Metastatic Liver Carcinoma in the Lung (tissue), 2 donors: ENCODE results near the genes MYCBP and RHBDL2.

DNA sequence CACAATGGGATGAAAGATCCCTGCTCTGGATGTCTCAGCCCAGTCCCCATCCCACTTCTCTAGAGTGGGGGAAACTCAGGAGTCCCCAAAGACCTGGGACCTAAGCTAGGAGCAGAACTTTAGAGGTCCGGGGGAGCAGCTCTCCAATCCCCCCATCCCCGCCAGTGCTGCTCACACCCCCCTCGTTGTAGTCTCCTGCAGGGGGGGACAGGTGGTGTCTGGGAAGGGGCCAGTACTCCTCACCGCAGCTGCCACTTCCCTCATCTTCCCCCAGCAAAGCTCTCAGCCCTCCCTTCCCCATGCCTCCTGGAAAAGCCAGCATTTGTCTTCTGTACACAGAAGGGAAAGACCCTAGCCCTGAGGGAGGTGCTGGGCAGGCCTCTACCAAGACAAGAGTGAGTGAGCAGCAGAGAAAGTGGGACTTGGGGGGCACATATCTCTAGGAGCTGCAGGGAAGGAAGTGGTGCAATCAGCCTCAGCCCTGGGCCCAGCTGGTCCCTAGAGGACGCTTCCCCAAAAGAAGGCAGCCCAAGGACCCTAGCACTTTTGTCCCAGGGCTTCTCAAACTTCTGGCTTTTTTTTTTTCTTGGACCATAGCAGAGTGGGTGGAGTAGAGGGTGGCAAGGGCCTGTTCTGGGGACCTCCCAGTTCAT lies 12.3 kb downstream of the ZC3H12A start:
- PRO-cap, 2 experiments = no peak in any of the 2 experiments

DNA sequence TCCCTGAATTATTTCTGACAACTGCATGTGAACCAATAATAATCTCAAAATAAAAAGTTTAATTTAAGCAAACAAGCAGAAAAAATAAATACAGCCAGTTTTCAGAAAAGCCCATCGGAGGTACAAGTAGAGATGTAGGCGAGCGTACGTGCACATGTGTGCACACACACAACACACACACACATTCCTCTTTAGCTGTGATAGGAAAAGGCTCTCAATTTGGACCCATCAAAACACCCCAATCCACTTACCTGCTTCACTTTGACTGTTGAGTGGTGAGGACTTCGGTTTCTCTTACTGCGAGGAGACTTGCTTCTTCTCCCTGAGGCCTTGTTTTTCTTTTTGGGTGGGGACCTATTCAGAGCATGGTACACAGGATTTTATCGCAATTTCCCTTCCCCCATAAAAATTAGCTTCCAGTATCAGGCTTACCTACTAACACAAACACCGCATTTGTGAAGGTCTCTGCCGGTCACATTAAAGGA lies 1.7 kb downstream of the SNIP1 start:
- PRO-cap, 2 experiments = no peak in any of the 2 experiments

DNA sequence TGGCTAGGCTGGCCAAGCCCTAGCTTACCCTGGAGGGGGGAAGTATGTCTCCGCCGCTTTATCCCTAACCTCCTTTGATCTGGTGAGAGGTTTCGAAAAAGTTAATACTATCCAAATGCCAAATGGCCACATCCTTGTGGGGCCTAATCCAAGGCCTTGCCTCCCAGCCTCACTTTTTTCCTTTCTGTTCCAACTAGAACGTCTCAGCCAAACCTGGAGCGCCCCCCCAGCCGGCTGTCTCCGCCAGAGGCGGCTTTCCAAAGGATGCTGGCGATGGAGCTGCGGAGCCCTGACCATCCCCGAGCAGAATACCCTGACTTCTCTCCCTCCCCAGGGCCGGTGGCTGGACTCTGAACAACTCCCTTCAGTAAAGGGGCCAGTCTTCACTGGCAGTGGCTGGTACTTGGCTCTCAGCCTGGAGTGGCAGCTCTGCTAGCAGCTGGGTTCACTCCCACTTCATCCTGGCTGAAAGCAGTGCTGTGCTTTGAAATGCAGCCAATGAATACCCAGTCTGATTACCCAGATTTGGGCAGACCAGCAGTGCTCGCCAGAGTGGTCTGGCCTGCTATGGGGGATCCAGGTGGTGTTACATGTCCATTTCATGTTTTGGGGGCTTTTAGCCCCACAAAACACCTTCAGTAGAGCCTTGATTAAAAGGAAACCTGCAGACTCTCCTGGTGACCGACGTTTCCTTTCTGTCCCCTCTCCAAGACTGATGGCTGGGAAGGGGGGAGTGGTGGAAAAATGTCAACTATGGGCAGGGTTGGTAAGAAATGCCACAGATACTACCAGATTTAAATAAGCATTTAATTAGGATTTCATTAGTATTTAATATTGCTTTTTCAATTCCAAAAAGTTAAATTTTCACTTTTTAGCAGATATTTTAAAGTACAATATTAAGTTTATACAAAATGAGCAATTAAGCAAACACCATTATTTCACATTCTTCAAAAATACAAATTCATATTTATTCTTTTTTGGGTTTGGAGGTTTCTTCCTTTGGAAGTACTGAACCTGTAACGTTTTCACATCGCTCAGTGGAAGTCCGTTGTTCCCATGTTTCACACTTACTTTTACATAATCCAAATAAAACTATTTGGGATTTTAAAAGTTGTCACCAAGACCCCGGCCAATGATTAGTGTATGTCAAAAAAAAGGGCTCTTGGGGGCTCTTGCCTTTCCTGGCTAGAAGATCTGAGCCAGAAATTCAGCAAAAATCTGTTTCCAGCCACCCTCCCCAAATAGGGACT lies 1.2 kb upstream of the YRDC start:
- PRO-cap, 2 experiments = peak in 2 of 2 experiments; most common minus-strand start position 310 of the sequence (in 2)

- PRO-cap, 2 experiments = peak in 2 of 2 experiments; most common plus-strand start chr1:37999776 (in 2)
Measured at GRCh38 chr1:37999135-38000252, 5.8 kb downstream of the FHL3 start.

GRCh38 chr1:38000253-38000817 lies 5.0 kb downstream of the FHL3 start:
- PRO-cap, 2 experiments = no peak in any of the 2 experiments

GRCh38 chr1:38027437-38028305 lies 15.1 kb downstream of the UTP11 start:
- PRO-cap, 2 experiments = no peak in any of the 2 experiments

DNA sequence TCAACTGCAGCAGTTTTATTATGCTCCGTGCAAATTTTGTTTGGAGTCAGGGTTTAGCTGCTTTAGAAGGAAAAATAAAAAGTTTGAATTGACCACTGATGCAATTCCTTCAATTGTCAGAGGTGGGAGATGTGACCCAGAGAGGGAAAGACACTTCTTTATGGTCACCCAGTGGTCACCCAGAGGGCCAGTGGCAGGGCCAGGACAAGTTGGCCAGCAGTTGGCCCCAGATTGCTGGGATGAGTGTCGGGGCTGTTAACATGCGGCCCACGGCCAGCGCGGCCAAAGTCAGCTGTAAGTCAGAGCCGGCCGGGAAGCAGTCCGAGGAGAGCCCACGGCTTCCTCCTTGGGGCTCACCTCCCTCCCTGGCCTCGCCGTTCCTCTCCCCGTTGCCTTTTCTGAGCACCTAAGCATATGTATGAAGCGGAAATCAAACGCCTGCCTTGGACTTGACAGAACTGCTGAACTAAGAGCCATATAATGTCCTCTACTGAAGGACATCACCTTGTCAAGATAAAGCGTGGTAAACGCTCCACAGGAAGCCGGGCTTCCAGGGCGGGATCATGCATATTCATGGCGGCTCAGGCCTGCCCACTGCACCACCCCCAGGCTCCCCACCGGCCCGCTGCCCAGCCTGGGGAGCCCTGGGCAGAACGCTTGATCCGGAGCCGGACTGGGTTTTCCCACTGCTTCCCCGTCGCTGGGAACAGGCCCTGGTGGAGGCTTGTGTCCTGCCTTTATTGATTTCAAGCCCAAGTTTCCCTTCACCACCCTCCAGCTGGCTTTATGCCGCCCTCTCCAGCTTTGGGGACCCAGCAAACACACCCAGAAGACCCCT lies 245.4 kb upstream of the POU3F1 start:
- PRO-cap, 2 experiments = no peak in any of the 2 experiments

- PRO-cap, 2 experiments = peak in 2 of 2 experiments; most common plus-strand start chr1:38859902 (in 2)
Measured at GRCh38 chr1:38859823-38860261, 270 bp upstream of the RRAGC start.

DNA sequence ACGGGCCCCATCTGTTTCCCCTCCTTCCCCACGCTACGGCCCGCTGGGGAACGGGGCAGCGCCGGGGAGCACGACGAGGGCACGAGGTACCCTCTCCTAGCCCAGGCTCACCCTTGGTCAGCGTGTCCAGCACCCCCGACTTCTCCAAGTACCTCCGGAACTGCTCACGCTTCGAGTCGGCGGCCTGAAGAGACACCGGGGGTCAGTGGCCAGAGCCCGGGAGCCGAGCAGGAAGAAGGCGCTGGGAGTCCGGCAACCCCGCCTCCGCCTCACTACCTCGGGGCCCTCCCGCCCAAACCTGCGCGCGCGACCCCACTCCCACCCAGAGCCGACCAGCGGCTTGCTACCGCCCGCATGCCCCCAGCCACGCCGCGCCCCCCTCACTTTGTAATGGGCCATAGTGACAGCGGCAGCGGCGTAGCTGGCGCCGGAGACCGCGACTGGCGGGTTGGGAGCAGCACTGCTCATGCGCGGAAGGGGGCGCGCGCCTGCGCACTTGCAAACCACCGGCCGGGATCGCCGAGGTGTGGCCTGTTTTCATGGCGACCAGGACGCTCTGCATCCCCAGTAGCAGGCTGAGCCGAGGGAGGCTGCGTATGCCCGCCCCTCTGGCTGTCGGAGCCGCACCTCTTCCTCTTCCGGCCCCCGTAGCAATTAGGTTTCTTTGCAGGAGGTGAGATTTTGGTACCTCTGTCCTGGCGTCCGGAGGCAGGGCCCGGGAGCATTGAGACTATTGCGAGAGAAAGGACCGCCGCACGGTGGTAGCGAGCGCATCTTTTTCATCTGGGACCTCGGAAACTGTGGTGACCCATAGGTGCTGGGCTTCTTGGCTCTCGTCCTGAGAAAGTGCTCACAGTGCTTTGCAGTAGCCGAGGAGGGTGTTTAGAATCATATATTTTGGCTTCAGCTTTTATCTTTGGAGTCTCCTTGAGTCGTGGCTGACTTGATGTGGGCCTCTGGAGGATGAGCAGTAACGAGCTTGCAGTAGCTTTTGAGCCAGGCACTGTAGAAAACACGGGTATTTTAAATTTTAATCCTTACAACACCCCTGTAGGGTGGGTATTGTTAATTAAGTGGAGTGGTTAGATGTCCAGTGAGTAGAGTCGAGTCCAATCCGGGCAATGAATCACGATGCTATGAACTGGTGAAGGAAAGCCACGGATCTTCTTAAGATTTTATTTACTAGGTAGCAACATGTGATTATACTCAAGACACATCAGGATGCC lies at the start of gene MYCBP:
Gene MYCBP (minus strand): TSS at position 442 of the 1,226 bp plus-strand sequence.
- PRO-cap, 2 experiments = peak in 2 of 2 experiments; most common plus-strand start position 657 of the sequence (in 2); most common minus-strand start position 442 of the sequence (in 2)

DNA sequence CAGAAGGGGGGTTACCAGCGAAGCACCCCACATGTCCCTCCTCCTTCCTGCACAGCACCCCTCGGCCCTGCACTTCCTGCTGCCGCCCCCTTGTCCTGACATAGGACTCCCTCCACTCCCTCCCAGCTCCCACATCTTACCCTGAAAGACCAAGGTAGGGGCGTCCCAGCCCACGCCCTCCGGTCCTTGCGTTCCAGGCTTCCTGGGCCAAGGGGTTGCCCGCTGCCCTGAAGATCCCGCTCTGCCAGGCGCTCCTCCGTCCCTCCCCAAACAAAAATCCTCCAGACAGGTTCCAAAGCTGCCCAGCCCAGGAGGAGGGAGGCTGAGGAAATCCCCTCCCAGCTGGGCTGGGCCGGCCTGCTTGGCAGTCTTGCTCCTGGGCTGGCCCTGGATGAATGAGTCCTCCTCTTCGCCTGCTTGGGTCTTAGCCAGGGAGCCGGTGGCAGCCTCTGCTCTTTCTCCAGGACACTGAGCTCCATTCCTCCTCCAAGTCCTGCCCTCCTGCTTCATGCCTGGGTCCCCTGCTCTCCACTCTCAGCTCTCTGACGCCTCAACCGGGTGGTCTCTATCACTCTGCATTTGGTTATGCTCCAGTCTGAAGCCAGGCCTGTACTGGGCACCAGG lies at the start of gene RHBDL2:
Gene RHBDL2 (minus strand): TSS at position 289 of the 624 bp plus-strand sequence.
- PRO-cap, 2 experiments = peak in 2 of 2 experiments; most common minus-strand start position 272 of the sequence (in 2)

DNA sequence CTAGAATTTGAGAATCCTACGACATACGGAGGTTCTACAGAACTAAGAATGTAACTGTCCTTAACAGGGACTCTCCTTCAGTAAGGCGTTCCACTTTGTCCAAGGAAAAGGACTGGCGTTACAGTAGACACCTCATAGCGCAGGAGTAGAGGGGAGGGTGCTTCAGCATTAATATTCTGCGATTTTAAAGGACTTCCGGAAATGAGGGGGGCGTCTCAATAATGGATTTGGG lies 1.1 kb downstream of the AKIRIN1 start:
- PRO-cap, 2 experiments = no peak in any of the 2 experiments

- PRO-cap, 2 experiments = no peak in any of the 2 experiments
Measured at GRCh38 chr1:39025623-39025846, 615 bp upstream of the NDUFS5 start.

DNA sequence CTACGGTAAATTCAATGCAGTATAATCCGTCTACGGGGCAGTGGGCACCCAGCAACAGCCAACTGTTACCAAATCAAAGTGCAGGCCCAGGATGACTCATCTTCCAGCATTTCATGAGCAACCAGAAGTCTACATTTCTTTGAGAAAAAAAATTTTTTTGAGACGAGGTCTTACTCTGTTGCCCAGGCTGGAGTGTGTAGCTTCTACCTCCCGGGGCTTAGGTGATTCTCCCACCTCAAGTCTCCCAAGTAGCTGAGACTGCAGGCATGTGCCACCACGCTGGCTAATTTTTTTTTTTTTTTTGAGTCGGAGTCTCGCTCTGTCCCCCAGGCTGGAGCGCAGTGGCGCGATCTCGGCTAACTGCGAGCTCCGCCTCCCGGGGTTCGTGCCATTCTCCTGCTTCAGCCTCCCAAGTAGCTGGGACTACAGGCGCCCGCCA lies 21.9 kb downstream of the NDUFS5 start:
- PRO-cap, 2 experiments = no peak in any of the 2 experiments

GRCh38 chr1:39102488-39103375 lies 76.6 kb downstream of the NDUFS5 start:
- PRO-cap, 2 experiments = no peak in any of the 2 experiments

DNA sequence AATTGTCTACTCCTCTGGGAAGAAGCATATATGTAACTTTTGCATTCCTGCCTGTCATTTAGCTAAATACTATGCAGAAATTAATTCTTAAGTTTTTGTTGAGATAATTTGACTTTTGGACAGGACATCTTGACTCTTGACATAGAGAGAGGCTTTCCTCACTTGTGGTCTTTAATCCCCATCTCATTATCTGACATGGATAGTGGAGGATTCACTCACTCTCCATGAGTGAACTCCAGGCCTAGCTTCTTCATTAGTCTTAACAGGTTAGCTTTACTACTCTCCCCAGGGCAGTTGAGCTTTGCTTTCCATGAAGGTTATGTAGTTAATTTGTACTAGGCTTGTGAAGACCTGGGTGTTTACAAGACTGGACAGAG lies 87.9 kb upstream of the MACF1 start:
- PRO-cap, 2 experiments = no peak in any of the 2 experiments

DNA sequence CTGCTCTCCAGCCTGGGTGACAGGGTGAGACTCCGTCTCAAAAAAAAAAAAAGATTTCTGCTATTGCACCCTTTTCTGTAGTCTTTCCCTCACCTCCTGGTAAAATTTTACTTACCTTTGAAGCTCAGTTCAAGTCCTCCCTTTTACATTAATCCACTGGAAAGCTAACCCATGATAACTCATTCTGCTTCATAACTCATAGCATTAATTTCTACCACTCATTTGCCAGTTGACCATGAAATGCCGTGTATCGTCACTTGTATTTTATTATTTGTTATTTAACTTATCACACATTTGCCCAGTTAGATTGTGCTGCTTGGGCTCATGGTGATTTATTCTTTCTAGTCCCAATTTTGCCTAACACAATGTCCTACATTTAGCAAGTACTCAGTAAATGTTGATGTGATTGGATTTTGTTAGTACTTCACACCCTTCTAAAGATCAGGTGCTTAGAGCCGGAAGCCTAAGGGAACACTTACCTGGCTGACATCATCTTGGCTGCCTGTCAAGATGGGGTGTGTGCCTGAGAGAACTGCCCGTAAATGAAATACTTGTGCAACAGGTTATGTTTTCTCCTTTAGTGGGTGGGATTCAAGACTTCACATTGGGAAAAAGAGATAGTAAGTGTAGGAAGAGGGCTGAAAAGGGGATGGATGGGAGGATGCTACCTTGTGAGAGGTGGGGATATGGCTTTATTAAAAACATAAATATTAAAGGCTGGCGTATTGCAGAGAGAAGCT lies 75.7 kb upstream of the MACF1 start:
- PRO-cap, 2 experiments = no peak in any of the 2 experiments

- PRO-cap, 2 experiments = no peak in any of the 2 experiments
Measured at GRCh38 chr1:39195124-39195840, 9.2 kb upstream of the MACF1 start.

DNA sequence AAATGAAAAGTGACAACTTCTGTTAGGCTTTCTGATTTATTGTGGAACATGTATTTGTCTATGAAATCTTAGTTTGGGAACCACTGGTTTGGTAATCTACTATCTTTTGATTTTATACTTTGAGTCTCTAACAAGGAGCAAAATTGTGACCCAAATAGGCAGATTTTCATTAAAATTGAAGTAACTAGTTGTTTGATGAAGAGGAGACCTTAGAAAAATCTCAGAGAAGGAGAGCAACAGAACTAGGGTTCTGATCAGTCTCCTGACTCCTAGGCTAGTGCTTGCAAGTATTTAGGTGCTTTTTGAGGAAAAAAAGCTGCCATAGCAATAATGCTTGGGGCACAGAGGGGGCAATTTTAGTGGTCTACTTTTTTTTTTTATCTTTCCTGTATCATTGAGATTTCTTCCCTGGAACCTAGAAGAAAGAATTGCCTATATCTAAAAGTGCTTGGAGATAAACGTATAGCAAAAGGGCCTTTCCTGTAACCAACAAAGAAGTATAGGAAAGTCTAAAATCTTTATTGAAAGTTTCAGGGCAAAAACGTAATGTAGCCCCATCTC lies 11.9 kb downstream of the MACF1 start:
- PRO-cap, 2 experiments = no peak in any of the 2 experiments

DNA sequence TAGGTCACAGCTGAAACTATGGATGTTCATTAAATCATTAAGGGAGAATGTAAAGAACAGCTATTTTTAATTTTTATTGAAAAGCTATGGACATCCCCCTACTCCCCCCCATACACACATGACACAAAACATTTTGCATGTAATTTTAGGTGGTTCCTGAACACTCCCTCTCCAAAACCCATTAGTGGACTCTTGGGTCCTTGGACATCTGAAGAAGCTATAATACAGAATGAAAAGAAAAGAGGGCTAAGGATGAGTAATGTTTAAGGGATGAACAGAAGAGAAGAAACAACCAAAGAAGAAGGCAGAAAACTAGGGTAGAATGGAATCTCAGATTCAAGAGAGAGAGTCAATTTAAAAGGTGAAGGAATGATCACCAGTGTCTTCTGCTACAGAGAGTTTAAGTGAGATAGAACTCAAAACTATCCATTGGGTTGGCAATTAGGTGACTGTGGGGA lies 19.6 kb downstream of the MACF1 start:
- PRO-cap, 2 experiments = no peak in any of the 2 experiments

DNA sequence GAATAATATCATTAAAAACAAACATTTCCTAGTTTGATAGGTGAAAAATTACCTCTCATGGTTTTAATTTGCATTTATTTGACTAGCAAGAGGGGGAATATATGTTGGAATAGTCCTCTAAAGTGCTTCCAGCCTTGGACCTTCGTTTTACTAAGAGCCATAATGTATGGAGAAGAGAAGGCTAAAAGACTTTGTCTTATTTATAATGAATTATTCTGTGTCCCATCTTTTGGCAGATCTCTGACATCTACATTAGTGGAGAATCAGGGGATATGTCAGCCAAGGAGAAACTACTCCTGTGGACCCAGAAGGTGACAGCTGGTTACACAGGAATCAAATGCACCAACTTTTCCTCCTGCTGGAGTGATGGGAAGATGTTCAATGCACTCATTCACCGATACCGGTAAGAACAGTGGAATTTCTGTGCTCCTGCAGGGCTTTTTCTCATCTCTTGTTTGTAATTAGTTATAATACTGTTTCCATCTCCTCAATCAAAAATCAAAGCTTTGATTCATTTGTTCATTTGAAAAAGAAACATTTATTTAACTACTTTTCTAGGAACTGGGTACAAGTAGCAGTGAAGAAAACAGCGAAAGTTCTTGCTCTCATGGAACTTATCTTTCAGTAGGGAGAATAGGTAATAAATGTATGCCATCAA lies 77.6 kb downstream of the MACF1 start:
- PRO-cap, 2 experiments = no peak in any of the 2 experiments